Mesenchymal stem cell of Wharton's jelly (primary cell): Measurements from ENCODE around the gene RHO.

DNA sequence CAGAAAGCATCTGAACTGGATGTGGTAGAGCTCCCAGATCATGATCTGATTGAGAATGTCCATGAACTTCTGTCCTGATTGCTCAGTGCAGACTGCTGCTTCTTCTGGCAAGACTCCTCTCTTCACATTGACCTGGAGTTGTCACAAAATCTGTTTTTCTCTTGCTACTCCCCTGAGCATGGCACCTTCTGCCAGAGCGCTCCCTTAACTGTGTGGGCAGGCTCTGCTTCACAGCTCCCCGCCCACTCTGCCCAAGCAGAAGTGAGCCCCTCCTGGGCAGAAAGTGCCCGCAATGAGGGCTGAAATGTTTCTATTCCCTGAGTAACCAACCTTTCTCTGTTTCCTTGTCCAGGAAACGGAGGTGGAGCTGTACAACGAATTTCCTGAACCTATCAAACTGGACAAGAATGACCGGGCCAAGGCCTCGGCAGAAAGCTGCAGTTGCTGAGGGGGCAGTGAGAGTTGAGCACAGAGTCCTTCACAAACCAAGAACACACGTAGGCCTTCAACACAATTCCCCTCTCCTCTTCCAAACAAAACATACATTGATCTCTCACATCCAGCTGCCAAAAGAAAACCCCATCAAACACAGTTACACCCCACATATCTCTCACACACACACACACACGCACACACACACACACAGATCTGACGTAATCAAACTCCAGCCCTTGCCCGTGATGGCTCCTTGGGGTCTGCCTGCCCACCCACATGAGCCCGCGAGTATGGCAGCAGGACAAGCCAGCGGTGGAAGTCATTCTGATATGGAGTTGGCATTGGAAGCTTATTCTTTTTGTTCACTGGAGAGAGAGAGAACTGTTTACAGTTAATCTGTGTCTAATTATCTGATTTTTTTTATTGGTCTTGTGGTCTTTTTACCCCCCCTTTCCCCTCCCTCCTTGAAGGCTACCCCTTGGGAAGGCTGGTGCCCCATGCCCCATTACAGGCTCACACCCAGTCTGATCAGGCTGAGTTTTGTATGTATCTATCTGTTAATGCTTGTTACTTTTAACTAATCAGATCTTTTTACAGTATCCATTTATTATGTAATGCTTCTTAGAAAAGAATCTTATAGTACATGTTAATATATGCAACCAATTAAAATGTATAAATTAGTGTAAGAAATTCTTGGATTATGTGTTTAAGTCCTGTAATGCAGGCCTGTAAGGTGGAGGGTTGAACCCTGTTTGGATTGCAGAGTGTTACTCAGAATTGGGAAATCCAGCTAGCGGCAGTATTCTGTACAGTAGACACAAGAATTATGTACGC lies 66.0 kb upstream of the ACAD9 start:
- CAGE, long polyA plus RNA = start-site peak on the minus strand centred at position 647 of the sequence, 67 bp wide, 11 and 10 reads in 2 replicates

DNA sequence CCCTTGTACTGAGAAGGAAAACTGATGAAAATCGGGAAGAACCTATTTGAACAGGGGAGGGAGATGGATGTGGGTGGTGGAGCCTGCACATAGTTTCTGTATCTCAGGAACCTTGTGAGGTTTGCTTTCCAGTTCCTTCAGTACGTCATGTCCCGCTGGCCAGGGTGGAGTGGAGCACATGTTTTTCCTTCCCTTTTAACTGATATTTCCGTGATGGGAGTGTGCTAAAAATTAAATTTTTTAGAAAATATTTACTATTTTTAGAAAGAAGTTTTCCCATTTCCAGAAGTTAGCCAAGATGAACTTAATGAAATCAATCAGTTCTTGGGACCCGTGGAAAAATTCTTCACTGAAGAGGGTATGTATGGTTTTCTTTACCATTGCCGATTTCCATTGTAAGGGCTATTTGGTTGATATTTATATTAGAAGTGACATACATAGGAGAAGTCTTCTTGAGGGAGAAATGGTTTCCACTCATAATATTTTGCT lies 5.0 kb downstream of the ACAD9 start:
- CAGE, long polyA plus RNA = no peak

- CAGE, long polyA plus RNA = no peak
Measured at GRCh38 chr3:128991225-128991737, 2.6 kb downstream of the CFAP92 start.

DNA sequence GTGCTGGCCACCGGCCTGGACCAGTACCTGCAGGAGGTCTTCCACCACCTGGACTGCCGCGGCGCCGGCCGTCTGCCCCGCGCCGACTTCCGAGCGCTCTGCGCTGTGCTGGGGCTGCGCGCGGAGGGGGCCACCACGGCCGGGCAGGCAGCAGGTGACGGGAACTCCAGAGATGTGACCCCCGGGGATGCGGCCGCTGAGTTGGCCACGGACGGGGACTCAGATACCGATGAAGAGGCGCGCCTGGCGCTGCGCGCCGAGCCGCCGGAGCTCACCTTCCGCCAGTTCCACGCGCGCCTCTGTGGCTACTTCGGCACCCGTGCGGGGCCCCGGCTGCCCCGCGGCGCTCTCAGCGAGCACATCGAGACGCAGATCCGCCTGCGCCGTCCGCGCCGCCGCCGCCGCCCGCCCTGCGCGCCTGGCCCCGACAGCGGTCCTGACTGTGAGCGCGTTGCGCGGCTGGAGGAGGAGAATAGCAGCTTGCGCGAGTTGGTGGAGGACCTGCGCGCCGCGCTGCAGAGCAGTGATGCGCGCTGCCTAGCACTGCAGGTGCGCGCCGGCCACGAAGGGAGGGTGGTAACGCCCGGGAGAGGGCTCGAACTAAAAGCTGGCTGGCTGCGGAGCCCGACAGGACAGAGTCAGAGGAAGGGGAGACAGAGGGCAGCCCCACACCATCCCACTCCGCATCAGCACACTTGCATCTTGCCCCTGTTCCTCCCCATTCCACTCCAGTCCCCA lies 841 bp downstream of the EFCC1 start:
- CAGE, long polyA plus RNA = no peak

- CAGE, long polyA plus RNA = no peak
Measured at GRCh38 chr3:129052069-129052452, 8.5 kb upstream of the GP9 start.

GRCh38 chr3:129087365-129087818 lies 26.8 kb downstream of the GP9 start:
- CAGE, long polyA plus RNA = no peak

DNA sequence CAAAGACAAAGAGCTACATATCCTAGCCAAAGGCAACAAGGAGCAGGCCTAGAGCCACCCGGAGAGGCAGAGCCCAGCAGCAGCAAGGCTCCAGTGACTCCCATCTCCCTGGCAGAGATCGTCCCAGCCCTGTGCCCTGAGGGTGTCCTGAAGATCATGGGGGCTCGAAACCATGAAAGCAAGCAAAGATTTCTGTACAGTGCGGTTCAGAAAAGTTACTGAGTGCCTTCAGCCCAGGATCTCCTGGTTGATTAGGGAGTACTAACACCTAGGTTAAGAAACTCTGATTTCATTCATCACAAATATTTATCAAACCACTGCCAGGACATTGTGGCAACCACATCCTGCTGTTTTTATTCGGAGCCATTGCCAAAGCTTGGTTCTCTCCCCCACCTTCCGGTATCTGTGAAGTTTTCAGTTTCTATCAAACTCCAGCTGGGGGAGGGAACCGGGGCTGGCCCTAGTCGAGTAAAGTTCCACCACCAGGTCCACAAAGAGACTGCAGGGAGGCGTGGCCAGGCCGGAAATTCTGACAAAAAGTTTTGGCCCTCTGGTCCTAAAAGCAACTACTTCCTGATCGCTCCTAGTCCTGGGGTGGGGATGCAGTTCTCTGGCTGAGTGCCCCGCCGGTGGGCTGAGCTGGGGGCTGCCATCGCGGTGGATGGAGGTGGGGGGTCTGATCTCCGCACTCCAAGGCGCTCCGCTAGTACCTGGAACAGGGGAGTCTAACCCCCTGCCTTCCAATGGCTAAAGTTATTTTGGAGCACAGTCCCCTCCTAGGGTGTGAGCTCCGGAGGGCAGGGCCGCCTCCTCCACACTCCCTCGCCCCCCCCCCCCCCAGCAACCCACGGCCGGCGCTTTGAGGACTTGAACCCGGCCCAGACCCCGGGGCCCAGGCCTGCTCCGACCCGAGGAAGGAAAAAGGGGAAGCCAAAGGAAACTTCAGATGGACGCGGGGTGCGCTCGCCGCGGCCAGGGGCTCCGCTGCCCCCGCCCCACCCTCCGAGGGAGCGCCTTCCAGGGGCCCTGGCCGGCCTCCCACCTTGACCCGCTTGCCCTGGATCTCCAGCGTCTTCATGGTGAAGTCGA lies 1.0 kb downstream of the RAB43 start:
- CAGE, long polyA plus RNA = no peak

DNA sequence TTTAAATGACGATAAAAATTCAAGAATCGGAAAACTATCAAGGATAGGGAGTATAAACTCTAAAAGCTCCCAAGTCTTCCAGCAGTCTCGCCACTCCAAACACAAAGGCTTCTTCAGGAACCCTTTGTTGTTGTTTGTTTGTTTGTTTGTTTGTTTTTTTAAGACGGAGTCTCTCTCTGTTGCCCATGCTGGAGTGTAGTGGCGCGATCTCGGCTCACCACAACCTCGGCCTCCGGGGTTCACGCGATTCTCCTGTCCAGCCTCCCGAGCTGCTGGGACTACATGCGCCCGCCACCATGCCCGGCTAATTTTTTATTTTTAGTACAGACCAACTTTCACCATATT lies 914 bp downstream of the CNBP start:
- CAGE, long polyA plus RNA = no peak

DNA sequence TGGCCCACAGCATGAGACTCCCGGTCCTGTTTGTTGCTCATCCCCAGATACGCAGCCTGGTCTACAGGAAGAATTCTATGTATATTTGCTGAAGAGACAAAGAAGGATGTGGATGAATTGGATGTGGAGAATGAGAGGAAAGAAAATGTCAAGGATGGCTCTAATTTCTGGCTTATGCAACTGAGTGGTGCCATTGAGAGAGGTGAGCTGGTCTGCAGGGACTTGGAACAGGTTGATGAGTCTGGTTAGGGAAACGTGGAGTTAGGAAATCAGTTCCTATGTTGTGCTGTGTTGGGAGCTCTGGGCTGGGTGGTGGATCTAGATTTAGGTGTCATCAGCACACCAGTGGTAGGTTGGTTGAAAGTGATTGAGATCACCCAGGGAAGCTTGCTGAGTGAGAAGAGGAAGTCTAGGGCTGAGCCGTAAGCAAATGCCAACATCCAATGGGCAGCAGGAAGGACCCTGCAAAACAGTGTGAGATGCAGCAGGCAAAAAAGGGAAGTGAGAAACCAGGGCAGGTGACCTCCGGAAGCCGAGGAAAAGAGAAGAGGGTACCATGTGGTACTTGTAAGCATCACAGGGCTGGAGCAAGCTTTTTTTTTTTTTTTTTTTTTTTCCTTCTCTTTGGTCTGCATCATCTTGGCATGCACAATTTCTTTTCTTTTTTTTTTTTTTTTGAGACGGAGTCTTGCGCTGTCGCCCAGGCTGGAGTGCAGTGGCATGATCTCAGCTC lies 16.0 kb upstream of the COPG1 start:
- CAGE, long polyA plus RNA = no peak

DNA sequence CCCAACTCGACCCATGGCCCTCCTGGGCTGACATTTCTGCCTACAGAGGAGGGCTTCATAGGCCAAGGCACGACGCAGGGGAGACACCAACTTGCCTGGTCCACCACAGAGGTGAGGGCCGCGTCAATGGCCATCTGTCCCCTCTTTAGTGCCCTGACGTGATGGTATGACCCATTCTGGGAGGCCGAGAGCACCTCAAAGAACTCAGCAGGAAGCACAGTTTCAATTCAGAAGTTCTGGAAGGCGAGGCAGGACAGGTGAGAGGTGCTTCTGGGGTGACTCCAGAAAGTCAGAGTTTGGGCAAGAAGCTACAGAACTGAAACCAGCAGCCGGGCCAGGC lies 7.6 kb upstream of the H1-10 start:
- CAGE, long polyA plus RNA = no peak

GRCh38 chr3:129384515-129385331 lies 43.7 kb downstream of the EFCAB12 start:
- CAGE, long polyA plus RNA = no peak

- CAGE, long polyA plus RNA = no peak
Measured at GRCh38 chr3:129385332-129386398, 42.8 kb downstream of the EFCAB12 start.

DNA sequence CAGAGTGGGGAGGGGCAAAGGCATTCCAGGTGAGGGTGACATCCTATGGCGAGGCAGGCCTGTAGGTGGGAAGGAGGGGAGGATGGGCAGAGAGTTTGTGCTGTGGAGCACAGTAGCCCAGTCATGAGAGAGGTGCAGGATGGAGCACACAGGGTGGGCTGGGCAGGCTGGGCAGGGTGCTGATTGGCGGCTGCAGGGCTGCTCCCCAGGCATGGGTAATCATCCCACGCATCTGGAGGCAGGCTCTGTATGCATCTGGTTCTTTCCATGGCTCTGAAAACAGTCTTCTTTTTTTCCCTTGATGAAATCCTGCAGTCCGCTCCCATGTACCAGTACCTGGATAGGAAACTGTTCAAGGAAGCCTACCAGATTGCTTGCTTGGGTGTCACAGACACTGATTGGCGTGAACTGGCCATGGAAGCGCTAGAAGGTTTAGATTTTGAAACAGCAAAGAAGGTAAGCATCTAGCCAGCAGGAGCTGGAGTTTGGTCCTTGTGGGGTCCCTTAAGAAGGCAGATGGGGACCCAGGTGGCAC lies 40.4 kb upstream of the RHO start:
- CAGE, long polyA plus RNA = no peak

DNA sequence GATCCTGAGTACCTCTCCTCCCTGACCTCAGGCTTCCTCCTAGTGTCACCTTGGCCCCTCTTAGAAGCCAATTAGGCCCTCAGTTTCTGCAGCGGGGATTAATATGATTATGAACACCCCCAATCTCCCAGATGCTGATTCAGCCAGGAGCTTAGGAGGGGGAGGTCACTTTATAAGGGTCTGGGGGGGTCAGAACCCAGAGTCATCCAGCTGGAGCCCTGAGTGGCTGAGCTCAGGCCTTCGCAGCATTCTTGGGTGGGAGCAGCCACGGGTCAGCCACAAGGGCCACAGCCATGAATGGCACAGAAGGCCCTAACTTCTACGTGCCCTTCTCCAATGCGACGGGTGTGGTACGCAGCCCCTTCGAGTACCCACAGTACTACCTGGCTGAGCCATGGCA lies at the start of gene RHO:
TSS of gene RHO (plus strand) at position 199 of the 400 bp plus-strand sequence.
- CAGE, long polyA plus RNA = no peak

GRCh38 chr3:129557059-129558013 lies 14.4 kb downstream of the H1-8 start:
- CAGE, long polyA plus RNA = no peak

DNA sequence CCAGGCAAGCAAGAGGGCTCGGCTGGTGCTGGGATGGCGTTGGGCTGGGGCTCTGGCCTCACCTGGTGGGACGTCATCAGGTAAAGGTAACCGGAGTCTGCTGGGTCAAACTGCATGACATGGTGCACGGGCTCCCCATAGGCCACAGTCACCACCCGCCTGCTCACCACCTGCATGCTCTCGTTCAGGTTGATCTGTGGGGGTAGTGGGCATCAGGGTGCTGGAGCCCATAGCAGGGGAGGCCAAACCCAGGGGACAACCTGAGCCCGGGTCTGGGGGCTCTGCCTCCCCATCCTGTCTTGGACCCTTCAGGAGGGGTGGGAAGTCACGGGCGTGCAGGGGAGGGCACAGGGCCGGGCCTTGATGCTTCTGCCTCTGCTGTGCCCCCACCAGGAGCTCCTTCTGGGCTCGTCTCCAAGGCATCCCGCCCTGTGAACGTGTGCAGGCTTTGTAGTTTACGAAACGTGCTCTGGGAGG lies 19.9 kb downstream of the PLXND1 start:
- CAGE, long polyA plus RNA = no peak

DNA sequence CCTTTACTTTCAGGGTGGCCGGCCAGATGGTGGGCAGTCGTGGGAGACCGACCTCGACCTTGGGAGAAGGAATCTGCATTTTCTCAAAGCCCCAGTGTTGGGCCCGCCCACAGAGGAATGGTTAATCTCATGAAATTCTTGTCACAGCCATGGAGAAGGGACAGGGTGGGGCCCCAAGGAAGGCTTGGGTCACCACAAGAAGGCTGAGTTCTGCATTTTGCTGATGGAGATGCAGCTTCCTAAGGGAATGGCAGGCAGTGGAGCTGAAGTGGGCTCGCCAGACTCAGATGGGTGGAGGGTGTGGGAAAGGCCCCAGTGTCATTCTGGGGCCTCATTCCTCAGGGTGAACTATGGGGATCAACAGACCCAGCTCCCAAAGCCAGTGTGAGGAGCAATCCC lies 2.8 kb downstream of the PLXND1 start:
- CAGE, long polyA plus RNA = no peak

- CAGE, long polyA plus RNA = no peak
Measured at GRCh38 chr3:129608560-129609151, 2.2 kb upstream of the PLXND1 start.

GRCh38 chr3:130111345-130111948 lies 29.8 kb downstream of the ALG1L2 start:
- CAGE, long polyA plus RNA = no peak

- CAGE, long polyA plus RNA = no peak
Measured at GRCh38 chr3:130832106-130832608, 61.7 kb upstream of the ATP2C1 start.